Parotid gland (tissue), 1 donor: ENCODE measurements around a stretch of chr17.

DNA sequence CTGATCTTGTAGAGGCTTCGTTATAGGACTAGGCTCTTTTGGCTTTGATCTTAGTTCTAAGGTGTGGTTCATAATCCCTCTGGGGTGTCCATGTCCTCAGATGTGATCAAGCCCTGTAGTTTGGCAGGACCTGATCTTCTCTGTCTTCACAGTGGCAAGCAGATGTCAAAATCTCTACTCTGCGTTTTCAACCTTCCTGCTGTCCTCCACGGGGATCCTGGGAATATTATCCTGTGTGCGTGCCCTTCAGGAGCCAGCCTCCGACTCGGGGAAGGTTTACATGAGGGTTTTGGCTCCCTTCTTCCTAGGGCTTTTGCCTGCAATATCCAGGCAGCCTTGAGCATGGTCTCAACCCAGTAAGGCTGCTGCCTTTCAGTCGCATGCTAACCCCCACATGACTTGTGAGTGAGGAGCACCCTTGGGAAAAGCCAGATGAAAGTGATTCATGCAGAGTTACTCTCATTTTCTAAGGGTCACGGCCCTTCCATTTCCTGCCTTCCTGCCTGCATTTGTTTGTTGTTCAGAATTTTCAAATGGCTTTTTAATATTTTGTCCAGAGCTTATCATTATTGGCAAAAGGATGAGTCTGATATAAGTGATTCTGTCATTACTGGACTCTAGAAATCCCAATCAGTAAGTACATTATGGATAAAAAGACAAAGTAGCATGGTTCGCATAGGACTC is 202.2 kb upstream of the CHMP6 start:
- PRO-cap, result no peak

DNA sequence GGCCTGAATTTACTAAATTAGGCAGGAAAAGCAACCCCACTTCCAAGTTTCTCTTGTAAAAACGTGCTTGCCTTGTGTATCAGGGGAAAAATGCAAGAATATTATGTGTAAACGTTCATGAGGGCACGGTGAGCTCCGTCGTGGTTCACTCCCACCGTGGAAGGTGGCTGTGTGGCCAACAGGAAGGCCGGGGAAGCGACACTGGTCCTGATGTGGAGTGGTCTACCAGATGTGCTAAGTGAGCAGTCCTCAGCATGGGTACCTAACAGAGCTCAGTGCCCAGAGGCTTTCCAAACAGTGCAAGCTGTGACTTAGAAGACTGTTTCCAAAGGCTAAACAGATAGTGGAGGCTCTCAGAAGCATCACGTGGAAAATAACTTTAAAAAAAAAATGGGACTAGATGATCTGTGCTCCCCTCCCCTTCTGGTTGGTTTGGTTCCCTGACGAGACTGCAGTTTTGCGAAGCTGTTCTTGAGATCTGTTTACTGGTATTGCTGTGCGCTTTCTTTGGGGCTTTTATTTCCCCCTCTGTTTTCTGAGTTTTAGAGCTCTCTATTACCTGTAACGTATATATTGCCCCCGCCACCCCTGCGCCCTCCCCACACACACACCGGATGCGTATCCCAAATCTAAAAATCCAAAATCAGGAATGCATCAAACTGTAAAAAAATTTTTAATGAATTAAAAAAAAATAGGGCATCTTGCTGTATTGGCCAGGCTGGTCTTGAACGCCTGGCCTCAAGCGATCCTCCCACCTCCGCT is 199.2 kb upstream of the CHMP6 start:
- PRO-cap, result no peak

- PRO-cap, result no peak
These were observed 99.5 kb upstream of the CHMP6 start for GRCh38 chr17:80892060-80892540.

- PRO-cap, result no peak
These were observed 53.1 kb upstream of the CHMP6 start for GRCh38 chr17:80938351-80939145.

GRCh38 chr17:80969267-80969904 is 22.3 kb upstream of the CHMP6 start:
- PRO-cap, result no peak

GRCh38 chr17:80970007-80970972 is 21.4 kb upstream of the CHMP6 start:
- PRO-cap, result no peak

GRCh38 chr17:80971139-80972089 is 20.2 kb upstream of the CHMP6 start:
- PRO-cap, result no peak

- PRO-cap, result no peak
These were observed 11.9 kb downstream of the CHMP6 start for GRCh38 chr17:81003539-81003945.

DNA sequence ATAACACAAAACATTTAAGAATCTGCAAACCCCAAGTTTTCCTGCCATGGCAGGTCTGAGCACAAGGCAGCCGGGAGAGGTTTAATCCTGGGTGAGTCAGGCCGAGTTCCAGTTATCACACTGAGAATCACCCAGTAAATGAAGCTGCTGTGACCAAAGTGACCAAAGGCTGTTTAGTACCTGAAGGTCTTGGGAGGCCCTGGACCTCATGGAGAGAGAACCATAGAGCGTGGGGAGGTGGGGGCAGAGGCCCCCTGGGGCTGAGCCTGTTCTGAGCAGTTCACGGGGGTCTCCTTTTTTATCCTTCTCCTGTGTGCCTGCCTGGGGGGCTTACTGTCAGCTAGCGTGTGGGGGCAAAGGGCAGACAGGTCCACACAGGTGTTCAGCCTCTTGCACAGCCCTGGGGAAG is 15.7 kb upstream of the BAIAP2 start:
- PRO-cap, result no peak

DNA sequence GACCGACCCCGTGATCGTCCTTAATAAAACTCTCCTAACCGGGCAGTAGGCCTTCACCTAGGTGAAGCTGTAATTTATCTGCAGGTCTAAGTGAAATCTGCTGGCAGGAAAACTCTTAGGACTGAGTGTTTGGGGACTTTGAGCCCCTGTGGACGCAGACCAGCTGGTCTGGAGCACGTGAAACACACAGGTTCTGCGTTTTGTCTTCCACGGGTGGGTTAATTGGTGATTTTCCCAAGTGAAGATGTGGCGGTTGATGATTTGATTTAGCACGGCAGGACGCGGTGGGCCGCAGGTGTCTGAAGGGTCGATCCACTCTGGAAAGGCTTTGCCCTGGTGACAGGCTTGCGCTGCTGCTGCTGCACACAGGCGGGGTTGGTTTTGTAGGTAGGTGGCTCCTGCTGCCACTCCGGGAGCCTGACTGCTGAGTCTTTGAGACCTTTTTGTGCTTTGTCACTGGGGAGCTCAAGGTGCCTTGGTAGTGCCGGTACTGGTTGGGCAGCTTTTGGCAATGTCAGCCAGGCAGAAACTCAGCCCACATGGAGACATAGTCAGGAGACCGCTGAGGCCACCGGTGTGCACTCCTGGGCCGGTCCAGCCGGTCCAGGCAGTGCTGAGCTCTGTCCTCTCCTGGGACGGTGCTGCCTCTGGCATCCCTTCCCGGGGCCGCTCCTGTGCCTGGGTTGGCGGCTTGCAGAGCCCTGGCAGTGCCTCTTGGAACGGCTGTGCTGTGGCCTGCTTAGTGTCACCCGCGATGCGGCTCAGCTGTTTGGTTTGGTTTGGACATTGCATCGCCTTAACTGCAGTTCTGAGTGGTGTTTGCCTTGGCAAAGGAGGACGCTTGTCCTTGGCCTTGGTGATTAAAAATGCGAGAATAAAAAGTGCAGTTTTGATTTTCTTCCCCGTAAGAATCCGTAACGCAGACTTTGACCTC is 2.3 kb downstream of the BAIAP2 start:
- PRO-cap, result unidirectional peak, minus-strand start at position 423 of the sequence

- PRO-cap, result unidirectional peak, plus-strand start at chr17:81050950
These were observed 15.3 kb downstream of the BAIAP2 start for GRCh38 chr17:81049917-81051079.

DNA sequence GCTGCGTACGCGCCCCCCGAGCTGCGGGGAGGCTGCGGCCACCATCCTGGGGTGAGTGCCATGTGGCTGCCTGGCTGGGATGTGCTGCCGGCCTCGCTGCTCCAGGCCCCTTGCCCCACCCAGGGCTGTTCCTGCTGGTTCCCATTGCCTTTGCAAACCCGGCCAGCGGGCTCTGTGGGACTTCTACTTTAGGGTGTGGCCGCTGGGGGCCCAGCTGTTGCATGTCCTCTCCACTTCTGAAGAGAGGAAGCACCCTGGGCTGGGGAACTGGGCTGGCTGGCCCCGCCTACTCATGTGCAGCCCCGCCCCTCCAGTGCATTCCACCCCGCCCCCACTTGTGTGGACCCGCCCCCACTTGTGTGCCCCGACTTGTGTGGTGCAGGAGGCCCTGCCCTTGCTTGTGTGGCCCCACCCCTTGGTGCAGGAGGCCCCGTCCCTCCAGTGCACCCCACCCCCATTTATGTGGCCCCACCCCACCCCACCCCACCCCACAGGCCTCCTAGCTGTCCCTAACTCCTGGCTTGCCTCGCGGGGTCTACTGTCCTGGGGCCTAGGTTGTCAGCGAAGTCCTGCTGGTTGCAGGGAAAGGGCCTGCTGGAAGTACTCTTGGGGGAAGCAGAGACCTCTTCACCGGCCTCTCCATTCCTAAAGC is 55.9 kb downstream of the BAIAP2 start:
- PRO-cap, result no peak

GRCh38 chr17:81142870-81143353 is 22.4 kb upstream of the PVALEF start:
- PRO-cap, result no peak

DNA sequence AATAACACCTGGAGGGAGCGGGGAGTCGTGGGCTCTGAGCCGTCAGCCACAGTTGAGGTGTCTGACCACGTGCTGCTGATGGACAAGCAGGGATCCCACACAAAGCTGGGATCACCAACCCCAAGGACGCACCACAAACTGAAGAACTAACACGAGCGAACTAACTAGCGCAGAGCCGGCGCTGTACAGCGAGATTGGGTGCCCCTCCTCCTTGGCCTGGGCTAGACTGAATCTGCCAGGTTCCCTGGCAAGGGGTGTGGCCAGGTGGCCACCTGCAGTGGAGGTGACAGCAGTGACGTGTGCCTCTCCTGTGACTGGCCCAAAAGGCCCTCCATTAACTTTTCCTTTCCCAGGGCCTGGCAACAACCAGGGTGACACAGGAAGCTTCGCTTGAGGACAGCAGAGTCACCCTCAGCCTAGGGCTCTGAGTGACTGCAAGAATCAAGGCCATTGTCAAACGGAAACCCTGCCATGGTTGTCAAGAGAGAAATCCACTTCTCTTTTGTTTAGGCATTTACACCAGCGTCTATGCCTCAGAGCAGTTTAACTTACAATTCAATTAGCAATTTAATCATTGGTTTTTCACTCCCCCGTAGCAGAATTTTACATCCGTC is 46.5 kb upstream of the BAHCC1 start:
- PRO-cap, result unidirectional peak, minus-strand start at position 228 of the sequence

DNA sequence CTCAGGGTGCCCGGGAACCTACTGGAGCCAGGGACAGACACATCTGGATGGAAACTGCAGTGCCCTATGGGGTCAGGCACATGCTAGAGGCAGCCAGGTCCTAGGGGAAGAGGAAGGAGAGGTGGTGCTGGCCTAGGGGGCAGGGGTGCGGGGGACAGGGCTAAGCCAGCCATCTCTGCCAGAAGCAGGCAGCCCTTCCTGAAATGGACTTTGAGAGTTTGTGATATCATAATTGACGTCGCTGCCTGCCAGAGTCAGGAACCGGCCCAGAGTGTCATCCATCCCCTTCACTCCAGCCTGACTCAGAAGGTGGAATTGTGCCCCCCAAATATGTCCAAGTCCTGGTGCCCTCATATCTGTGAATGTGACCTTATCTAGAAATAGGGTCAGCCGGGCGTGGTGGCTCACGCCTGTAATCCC is 24.9 kb upstream of the BAHCC1 start:
- PRO-cap, result no peak

GRCh38 chr17:81386850-81387731 is 8.2 kb upstream of the BAHCC1 start:
- PRO-cap, result bidirectional peak, plus-strand start at chr17:81387038, minus-strand start at chr17:81386930; bidirectional peak, plus-strand start at chr17:81387477, minus-strand start at chr17:81387287; bidirectional peak, plus-strand start at chr17:81387637, minus-strand start at chr17:81387604

DNA sequence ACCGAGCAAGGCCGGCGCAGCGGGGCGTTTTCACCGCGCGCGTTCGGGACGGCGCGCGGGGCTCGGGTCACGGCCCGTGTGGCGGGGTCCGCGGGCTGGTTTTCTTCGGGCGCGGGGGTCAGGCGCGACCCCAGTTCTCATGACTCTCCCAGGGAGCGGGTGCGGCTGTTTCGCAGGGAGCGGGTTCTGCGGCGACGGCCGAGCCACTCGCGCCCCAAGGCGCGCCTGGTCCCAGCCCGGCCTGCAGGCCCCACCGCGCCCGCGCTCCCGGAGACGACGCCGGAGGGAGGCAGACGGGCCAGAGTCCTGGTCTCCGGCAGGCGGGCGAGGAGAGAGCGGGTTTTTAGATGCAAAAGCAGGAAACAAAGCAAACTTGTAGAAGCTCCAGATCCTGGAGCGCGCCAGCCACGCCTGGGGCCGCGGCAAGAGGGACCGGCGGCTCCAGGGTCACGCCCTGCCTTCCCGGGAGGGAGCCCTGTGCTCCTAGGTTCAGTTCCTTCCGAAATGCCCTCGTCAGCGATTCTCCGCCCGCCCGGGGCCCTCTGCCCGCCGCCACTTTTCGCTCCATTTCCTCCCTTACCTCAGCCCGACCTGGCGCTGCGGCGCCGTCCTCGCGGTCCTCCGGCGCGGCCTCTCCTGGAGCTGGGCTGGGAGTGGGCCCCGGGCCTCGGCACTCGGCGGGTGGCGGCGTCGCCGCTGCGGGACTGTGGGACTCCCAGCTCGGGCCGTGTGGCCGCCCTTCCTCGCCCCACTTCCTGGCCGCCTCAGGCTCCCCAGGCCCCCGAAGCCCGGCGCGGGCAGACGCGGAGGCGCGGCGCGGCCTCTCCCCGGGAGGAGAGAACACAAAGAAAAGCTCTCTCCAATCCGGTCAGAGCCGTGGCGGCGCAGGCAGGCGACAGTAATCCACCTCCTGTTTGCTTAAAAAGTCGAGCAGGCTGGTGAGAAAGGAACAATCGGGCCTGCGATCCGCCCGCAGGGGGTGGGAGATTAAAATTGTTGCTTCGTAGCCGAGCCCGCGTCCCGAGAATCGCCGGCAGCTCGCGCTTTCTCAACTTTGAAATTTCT is 1.4 kb downstream of the BAHCC1 start:
- PRO-cap, result no peak

DNA sequence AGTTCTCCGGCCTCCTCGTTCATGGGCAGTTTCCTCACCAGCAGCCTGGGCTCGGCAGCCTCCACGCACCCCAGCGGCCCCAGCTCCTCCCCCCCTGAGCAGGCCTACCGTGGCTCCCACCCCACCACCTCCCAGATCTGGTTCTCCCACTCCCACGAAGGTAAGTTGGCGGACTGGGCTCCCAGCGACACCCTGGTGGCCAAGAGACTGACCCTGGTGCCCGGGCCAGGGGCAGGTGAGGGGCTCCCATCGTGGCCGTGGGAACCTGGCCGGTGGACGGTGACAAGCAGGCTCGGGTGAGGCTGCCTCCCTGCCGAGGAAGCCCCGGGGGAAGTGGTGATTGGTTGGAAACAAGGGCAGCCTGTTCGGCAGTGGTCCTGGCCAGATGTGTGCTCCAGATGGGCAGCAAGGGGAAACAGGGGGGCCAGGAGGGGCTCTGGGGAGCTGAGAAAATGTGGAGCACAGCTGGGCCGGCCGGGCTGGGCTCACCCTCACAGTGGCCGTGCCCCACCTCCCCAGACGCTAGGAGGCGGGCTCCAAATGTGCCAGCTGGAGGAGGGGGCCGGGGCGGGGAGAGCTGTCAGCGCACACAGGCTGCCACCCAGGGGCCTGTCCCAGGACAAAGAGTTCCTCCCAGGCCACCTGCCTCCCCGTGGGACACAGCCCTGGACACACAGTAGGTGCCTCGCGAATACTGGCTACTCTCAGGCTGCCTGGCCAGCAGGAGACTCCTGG is 31.7 kb downstream of the BAHCC1 start:
- PRO-cap, result no peak

GRCh38 chr17:81447024-81447887 is 52.0 kb downstream of the BAHCC1 start:
- PRO-cap, result no peak

- PRO-cap, result no peak
These were observed 56.5 kb downstream of the ACTG1 start for GRCh38 chr17:81455955-81456725.